OVCAR3 (cell line): Measurements from ENCODE around the genes CETN3 and FAM172A.

DNA sequence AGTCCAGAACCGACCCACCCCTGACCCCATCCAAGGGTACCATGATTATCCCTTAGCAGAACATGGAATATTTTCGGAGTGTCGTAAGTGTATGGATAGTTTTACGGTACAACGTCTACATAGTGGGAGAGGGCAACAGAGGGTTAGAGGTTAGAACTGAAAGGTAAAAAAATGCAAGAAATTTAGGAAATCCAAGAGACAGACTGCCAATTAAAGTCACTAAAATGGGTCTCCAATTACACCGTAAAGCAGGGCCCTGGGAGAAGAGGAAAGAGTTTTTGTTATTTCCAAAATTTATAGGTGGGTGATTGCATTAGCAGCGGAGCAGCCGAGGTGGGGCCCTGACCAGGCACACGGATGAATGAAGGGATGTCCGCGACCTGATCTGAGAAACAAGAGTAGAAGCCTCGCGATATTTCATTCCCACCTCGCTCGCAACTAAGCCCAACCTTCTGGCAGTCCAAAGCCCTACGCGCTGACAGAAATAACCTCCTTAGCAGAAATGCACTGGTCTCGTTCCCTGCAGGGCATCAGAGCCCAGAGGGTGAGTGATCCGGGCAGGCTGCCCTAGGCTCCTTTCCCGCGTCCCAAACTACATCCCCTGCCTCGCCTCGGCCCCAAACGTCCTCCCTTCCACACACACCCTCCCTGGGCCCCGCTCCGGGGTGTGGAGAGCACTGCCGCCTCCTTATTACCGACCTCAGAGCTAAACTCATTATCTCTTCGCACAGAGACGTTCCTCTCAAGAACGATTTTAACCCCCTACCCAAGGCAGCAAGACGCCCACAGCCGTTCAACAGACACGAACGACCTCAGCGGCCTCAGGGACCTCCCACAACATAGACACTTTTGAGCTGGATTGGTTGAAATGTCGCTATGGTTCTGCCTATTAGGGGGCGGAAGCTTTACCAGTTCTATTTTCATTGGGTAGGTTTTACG lies at the start of gene CETN3:
Gene CETN3, minus strand, starts transcription at position 811 of the 939 bp plus-strand sequence.
- RRBS, result 5% methylated on average over 2 of the region's 39 CpGs

GRCh38 chr5:90475065-90475285 lies 311 bp downstream of the POLR3G start:
- RRBS, result no CpG with 5 or more reads among the region's 3 CpGs

DNA sequence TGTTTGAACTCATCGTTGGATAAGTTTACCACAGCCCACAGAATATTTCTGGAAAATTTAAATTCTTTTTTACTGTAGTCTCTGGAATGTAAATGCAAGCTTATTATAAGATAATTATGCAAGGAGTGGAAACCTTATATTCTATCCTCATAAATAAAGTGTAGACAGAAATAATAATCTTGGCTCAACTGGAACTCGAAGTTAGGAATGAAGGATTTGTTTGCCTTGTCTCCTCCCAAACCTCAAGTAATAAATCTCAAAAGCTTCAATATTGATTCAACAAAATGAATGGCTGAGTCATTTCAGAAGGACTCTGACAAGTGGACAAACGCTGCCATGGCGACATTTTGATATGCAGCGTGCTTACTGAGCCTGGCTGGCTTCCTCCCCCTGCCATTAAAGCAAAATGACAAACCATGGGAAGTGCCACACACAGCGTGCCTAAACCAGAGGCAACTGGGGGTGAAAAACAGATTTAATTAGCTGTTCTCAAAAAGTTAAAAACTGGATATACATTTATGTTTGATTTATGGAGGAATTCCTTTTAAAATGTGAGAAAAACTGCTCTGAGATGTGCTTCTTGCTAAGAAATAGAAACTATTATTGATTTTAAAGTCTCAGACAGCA lies 10.5 kb upstream of the ADGRV1 start:
- RRBS, result no CpG with 5 or more reads among the region's 6 CpGs

DNA sequence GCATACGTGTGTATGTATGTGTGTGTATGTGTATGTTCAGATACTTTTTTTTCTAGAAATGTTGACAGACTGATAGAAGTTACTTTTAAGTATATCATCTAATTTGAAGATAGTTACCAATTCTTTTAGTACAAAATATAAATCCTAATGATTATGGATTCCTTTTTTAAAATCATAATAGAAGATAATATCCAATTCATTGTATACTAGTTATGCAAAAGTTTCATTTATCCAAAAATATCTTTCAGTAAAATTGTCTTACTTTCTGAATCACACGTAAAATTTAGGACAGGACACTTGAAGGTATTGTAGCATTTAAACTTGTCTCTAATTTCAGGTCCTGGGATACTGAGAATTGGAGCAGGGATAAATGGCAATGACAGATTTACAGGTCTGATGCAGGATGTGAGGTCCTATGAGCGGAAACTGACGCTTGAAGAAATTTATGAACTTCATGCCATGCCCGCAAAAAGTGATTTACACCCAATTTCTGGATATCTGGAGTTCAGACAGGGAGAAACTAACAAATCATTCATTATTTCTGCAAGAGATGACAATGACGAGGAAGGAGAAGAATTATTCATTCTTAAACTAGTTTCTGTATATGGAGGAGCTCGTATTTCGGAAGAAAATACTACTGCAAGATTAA lies 99.1 kb downstream of the ADGRV1 start:
- RRBS, result no CpG with 5 or more reads among the region's 8 CpGs

- RRBS, result no CpG with 5 or more reads among the region's 1 CpG
These were observed 330.2 kb downstream of the ADGRV1 start for GRCh38 chr5:90888758-90889220.

DNA sequence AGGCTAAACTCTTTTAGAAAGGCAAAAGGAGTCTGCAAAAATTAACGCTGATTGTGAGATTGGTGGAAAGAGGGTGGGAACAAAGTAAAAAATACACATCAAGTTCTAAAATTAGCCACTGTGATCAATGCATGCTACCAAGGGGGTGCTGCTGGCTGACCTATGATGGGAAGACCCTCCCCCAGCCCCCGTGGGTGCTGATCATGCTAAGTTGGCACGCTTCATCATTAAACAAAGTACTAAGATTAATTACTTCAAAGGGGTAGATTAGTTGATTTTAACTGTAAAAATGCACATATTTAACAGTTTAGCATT lies 356.9 kb downstream of the ADGRV1 start:
- RRBS, result no CpG with 5 or more reads among the region's 3 CpGs

DNA sequence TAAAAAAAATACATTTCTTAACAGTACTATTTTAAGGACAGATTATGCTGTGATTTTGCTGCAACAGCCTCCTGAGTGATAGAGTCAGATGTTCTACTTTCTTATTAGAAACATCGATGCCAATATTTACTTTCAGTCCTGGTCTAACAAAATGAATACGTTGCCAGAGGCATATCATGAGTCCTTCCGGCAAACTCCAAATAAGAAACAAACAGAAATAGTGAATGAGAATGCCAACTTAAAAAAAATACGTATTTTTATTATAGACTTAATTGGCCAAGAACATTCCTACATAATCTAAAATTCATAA lies 371.5 kb downstream of the ADGRV1 start:
- RRBS, result no CpG with 5 or more reads among the region's 4 CpGs

DNA sequence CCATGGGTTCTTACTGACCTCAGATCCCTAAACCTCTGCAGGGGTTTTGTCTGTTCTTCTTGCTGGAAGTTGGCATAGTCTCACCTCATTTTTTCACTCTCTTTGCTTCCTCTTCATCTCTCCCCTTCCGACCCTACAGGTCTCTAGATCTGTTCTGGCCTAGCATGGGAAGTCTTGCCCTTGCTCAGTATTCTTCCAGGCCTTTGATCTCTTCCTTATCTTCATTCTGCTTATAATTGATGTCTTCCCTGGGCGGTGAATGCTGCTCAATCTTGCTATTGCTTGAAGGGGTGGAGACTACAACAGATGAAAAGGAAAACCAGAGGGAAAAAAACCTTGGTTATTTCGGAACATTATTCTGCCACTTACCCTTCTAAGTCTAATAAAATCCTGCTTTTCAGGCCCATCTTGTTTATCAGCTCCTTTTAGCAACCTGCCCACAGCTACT lies 375.5 kb downstream of the ADGRV1 start:
- RRBS, result no CpG with 5 or more reads among the region's 3 CpGs

GRCh38 chr5:91368202-91369281 lies 14.6 kb downstream of the ARRDC3 start:
- RRBS, result no CpG with 5 or more reads among the region's 6 CpGs

GRCh38 chr5:91382328-91382793 lies 756 bp downstream of the ARRDC3 start:
- RRBS, result no CpG with 5 or more reads among the region's 10 CpGs

DNA sequence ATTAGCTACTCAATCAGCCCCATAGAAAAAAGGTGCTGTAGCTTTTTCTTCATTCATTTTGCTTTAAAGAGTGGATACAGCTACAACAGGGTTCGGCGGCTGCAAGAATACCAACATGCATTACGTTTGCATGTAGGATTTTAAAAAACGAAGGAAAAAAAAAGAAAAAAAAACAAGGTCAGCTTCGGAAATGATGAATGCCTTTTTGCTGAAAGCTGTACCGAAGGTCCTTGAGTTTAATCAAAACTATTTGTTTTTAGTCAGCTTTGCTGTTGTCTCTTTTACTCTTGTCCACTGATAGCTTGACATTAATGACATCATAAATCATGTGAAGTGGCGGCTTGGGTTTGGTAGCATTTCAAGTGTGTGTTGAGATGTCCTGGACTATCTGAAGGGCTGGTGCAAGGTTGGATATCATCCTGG lies 781.1 kb upstream of the NR2F1 start:
- RRBS, result no CpG with 5 or more reads among the region's 7 CpGs

- RRBS, result no CpG with 5 or more reads among the region's 17 CpGs
These were observed 125.3 kb upstream of the NR2F1 start for GRCh38 chr5:93457579-93458220.

DNA sequence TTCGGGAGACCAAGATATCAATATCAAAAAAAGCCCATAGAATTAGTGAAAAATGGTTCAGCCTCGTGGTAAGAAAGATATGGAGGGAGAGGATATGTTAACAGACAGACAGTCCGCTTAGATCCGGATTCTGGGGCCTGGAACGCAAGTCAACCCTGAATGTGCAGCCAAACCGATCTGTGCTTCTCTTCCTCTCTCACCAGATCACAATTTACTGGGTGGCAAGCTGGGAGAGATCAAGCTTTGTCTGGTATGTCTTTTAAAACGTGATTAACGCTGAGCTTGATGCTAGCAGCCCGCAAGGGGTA lies 5.0 kb upstream of the NR2F1 start:
- RRBS, result no CpG with 5 or more reads among the region's 9 CpGs

- RRBS, result no CpG with 5 or more reads among the region's 15 CpGs
These were observed 18.6 kb downstream of the NR2F1 start for GRCh38 chr5:93601369-93602265.

GRCh38 chr5:93856241-93856725 lies 114.9 kb upstream of the POU5F2 start:
- RRBS, result no CpG with 5 or more reads among the region's 7 CpGs

DNA sequence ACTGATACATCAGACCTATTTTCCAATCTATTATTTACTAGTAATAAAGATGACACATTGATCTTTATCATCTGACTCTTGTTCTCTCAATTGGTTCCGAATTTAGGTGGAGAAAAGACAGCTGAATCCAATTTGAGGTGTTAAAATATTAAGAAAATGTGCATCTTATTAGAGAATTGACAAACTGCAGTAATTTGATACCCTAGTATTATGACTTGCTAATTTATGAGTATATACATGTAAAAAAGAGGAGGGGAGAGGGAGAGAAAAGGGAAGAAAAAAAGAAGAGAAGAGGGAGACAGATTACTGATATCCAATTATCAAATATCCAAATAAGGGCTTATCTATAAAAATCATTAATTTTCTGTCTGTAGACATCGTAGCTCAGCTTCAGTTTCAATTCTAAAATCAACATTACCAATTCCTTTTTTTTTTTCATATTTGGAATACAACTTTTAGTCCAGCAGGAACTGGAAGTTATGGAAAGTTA lies 183.8 kb downstream of the FAM172A start:
- RRBS, result no CpG with 5 or more reads among the region's 2 CpGs

DNA sequence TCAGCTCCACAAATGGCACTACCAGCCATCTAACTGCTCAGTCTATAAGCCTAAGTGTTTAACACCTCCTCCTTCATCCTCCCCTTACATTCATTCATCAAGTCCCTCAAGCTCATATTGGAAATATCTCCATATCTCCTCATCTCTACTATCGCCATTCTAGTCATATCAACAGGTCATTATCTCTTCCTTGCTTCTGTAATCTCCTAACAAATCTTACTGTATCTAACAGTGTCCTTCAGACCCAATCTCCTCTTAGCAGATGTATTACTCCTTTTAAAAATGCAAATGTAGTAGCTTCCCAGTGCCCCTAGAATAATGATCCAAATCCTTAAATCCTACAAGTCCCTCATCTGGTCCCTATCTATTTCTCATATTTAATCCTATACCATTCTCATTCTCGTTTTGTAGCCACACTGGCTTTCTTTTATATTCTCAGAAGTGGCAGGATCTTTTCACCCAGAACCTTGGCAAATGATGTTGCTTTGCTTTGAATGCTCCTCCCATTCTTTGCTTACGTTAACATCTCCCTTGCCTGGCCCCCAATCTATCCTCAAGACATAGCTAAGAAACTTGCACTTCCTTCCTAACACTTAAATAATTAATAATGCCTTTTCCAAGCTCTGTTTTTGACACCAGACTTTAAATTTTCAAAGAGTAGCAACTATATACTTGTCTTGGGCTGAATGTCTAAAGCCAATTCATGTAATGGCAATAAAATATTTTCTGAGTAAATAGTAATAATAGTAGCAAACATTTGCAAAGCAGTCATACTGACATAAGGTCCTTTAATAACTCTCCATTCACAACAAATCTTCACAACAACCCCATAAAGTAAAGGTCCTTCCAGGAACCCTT lies 123.3 kb downstream of the FAM172A start:
- RRBS, result no CpG with 5 or more reads among the region's 3 CpGs

DNA sequence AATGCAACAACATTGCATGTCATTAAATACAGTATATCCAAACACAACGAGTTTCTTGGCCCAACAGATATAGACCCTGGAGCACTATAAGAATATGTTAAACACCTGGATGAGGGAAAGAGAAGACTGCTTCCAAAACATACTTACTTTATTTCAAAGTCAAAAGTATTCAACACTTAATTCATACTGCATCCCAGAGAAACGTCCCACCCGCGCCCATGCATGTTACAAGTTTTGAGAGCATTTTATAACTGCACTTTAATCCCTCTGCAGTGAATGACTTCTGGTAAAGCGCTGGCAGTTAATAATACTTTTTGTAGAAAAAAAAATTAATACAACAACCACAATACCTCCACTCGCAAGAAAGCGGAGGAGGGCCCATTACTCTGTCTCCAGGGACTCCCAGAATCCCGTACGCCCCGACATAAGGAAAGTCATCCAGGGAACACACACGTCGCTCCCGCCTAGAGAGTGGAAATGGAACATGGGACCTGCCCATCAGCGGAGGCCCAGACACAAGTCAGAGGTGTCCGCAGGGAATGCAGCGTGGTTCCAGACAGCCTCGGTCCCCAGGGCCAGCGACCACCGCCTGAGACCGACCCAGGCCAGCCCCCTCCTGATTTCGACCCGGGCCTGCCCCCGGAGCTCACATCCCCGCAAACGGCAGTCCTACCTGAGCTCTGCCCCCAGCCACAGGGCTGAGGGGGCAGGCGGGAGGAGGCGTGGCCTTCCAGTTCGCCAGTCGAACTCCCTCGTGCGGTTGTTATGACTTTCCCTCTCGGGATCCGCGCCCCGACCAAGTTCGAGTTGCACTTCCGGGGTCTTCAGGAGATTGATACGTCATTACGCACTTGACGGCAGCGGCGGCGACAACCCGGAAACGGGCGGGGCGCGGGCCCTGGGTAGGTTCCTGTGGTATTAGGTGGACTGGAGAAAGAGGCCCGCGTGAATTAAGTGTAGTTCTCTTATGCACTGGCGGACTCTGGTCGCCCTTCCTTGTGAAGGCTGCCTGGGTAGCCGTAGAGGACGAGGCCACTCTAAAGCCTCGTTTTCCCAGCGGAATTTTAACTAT lies at the start of gene FAM172A:
Gene FAM172A, minus strand, starts transcription at position 826 of the 1,072 bp plus-strand sequence.
- RRBS, result 4% methylated on average over 8 of the region's 56 CpGs

GRCh38 chr5:94707135-94707736 lies 88.8 kb downstream of the SLF1 start:
- RRBS, result no CpG with 5 or more reads among the region's 2 CpGs

DNA sequence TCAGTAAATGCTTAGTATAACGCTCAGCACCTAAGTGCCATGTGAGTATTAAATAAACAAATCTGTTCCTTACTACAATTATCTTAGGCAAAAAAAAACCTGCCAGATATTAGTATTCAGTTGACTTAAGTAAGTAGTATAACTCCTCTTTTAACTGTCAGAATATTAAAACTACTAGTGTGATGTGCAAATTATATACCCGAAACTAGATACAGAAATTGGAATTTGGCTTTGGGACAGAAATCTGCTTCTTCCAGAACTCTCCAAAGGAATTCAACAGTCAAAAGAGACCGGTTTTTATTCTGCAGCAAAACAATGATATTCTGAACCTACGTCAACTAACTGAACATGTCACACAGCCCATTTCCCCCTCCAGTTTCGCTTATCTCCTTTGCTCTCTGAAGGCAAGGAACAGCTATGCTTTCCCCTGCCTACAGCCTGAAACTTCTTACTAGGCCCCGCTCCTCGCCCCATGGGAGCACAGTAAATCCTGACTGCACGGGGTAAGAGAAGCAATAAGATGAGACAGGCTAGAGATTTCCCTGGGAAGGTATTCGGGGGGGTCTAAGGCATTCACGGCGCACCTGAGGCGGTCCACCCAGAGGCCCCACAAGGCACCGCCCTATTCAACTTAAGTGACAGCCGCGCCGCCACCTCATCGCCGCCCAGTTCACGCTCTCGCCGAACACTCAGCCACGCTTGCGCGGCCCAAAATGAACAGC lies 488 bp downstream of the SKIC3 start:
- RRBS, result no CpG with 5 or more reads among the region's 24 CpGs